ENCODE measurements around a stretch of chr21.

DNA sequence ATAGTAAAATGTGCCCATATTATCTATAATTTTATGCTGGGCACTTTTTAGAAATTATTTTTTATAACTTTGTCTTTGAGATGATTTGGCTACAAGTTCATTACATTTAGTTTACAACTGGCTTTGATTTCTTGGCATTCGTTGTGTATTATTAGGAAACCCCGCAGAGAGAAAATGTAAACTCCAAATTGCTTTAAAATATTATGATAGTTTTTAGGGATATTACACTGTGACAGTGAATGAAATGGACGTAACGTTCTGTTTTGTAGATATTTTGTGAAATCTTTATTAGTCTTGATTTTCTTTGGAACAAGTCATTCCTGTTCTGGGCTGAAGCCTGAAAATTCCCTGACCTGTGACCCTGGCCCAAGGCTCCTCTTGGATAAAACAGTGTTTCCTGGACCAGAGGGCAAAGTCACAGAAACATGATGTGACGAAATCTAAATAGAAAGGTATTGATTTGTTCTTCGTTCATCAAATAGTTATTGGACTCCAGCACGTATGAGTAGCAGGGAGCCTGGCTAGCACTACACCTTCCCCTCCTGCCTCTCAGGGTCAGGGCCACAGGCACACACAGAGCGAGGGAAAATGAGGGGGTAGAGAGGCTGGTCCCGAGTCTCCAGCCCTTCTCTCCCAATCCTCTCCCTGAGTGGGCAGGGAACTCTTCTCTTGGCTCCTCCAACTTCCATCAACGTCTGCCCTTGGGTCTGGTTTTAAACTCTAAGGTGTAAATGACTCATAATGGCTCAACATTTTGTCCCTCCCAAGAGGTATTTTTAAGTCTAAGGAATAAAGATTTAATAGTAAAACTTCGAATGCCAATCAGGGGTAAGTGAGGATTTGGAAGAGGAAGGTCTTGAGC is 1.7 kb upstream of the CLDN14 start:
- RAMPAGE, total RNA: no peak

DNA sequence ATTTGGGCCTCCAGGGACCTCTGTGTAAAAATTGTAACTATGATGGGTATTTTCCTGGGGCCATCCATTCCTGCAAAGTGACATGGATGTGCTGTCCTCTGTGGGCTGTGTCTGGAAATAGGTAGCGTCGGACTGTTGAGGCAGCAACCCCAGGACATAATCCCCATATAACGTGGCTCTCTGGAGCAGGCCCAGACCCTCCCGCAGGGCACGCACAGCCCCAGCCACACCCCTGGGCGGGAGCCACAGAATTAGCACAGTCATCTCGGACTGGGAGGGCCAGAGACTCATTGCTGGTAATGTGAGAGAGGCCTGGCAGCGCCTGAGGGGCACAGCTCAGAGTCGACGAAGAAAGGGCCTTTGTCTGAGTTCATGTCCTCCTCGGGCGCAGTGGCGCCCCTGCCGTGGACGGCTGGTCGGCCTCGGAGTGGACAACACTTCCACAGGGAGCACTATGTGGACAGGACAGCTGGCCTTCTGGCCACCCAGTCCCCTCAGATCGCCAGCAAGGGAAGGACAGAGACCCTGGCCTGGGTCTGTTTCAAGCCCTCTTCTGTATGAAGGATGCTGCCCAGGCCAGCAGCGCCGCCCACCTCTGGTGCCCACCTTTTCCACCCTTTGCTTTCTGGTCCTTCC is 20.1 kb downstream of the SIM2 start:
- RAMPAGE, total RNA: no peak

DNA sequence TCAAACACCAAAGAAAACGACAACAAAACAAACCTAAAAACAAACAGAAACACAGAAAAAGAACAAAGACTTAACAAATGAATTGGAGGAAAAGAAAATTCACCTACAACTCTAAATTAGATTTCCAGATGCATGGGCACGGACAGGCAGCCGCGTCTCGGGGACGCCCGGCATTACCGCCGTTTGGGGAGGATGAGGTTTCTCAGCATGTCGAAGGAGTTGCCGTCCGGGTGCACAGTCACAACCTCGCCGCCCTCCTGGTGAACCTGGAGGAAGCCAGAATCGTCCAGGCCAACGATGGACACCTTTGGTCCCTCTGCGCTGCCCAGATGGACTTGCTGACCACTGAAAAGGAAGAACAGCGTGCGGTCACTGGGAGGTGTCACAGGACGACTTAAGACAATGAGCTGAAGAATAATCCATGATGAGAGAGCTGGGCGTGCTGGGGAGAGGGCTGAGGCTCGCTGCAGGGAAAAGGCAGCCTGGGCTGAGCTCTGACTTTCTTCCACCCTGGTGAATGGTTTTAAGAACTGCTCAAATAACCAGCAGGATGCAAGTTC is 55.2 kb downstream of the SIM2 start:
- RAMPAGE, total RNA: no peak

- RAMPAGE, total RNA: no peak
Observed at GRCh38 chr21:36862689-36863631, 103.5 kb downstream of the HLCS start.

GRCh38 chr21:37046940-37047545 is 25.8 kb downstream of the PIGP start:
- RAMPAGE, total RNA: no peak

GRCh38 chr21:37159035-37159533 is 86.0 kb downstream of the TTC3 start:
- RAMPAGE, total RNA: no peak

- RAMPAGE, total RNA: no peak
Observed at GRCh38 chr21:37166143-37166749, 93.2 kb downstream of the TTC3 start.

GRCh38 chr21:37208643-37209041 is 58.5 kb downstream of the VPS26C start:
- RAMPAGE, total RNA: no peak

DNA sequence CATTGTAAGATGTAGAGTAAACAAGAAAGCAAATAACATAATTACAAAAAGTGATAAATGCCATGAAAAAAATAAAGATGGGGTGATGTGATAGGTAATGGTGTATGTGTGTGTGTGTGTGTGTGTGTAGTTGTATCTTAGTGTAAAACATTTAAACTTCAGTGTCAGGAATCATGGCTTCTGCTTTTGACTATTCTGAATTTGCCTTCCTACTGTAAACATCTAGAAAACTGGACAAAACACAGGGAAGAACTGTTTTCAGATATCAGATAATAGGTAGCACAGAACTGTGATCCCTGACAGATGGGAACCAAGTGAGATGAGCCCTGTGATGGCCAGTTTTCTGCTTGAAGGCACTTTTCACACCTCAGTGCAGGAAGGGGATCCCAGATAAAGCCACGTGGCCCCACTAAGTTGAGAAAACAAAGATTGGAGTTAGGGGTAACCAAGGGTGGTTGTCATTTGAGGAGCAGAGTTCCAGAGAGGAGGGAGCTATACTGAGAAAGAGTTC is 17.2 kb downstream of the DYRK1A start:
- RAMPAGE, total RNA: no peak

DNA sequence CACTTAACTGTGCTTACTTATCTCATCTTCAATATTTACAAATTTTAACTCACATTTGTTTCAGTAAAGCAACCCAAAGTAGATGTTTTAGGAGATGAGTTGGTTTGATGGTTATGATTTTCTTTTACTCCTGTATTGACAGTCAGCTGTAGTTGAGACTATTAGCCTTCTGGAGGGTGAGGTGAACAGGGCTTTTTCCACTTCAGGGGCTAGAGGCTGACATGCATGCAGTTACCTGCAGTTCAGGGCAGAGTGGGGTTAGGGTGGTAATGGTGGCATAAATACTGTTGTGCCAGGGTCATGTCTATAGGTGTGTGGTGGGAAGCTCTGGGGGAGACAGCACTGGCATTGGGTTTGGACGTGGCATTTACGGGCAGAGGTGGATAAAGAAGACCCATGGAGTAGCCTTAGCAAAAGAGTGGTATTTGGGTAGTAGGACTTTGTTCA is 42.1 kb downstream of the DYRK1A start:
- RAMPAGE, total RNA: no peak

- RAMPAGE, total RNA: no peak
Observed at GRCh38 chr21:37412069-37413324, 45.9 kb downstream of the DYRK1A start.

- RAMPAGE, total RNA: no peak
Observed at GRCh38 chr21:37430284-37431017, 63.9 kb downstream of the DYRK1A start.

GRCh38 chr21:37443983-37444633 is 77.5 kb downstream of the DYRK1A start:
- RAMPAGE, total RNA: no peak

DNA sequence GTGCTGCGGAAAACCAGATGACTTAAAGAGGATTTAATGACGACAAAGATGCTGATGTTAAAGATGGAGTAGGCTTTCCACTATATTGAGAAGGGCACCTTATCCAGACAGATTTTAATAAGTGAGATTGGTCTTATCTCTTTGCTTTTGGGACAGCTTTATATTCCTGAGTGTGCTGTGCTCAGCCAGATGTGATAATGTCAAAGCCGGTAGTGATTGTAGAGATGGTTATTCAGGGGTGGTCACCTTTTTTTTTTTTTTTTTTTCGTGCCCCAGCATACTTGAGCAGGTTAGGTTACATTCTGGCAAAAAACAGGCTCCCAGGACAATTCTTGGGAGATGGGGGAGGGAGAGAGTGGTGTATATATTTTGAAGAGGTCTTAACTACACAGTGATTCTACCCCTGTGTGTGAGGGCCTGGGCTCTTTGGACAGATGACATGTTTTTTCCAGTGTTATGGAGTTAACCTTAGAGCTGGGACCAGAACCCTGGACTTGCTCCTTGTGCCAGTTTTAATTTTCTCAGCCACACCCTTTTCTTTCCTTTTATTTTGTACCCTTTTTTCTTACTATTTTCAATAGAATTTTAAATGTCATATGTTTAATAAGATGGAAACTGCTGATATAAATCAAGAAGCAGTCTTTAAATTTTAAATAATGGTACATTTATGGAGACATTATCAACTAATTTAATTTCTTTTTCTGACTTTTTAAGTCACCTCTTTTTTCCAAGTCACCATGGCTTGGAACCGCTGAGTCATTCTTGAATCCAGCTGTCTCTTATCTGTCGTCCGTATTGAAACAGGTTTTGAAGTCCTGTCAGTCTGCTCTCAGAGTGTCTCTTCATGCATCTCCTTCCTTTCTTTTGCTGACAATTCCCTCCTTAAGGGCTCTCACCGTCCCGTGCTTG is 88.5 kb downstream of the DYRK1A start:
- RAMPAGE, total RNA: no peak

DNA sequence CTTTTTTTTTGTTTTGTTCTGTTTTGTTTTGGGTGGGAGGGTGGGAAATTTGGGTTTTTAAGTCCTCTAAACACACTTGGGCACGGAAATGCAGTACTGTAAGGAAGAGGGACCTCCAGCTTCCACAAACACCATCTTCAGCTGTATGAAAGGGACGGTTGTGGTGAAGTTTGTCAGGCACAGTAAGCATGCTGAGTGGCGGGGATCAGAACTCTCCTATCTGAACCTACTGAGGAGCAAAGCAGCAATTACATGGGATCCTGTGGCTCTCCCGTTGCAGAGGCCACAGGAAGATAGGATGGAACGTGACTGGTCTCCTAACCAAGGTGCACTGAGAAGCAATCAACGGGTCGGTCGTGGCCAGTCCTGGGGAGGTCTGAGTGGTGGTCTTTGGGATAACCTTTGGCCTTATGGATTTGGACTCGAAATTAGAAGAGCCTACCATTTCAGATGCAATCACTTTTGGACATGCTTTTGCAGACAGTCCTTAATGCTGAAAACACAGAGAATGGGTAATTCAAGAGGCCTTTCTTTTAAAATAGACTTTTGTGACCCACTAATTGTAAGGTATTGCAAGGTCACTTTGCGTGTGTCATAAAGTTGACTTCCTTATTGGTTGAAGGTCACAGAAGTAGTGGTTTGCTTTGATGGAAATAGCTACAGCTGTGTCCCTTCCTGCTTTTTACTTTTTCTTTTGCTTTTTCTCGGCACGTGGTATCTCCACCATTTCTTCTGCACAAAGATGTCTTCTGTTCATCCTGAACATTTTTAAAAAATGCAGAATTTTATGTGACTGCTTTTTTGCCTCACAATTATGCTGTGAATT is 146.6 kb downstream of the DYRK1A start:
- RAMPAGE, total RNA: no peak

GRCh38 chr21:37563277-37564323 is 197.0 kb downstream of the DYRK1A start:
- RAMPAGE, total RNA: no peak

- RAMPAGE, total RNA: no peak
Observed at GRCh38 chr21:37751142-37751798, 165.0 kb downstream of the KCNJ6 start.

GRCh38 chr21:37828892-37829480 is 87.3 kb downstream of the KCNJ6 start:
- RAMPAGE, total RNA: no peak

DNA sequence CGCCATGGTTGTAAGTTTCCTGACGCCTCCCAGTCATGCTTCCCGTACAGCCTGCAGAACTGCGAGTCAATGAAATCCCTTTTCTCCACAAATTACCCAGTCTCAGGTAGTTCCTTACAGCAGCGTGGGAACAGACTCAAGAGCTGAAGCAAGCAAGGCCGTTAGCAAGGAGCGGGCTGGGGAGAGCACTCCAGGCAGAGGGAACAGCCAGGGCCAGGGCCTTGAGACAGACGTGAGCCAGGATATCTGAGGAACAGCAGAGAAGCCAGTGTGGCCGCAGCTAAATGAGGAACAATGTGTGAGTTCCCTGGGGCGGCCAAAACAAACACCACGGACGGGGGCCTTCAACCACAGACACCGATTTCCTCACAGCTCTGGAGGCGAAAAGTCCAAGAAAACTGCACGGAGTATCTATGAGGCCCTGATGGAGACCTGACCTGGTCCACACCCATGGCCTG is 54.1 kb upstream of the ETS2 start:
- RAMPAGE, total RNA: no peak

DNA sequence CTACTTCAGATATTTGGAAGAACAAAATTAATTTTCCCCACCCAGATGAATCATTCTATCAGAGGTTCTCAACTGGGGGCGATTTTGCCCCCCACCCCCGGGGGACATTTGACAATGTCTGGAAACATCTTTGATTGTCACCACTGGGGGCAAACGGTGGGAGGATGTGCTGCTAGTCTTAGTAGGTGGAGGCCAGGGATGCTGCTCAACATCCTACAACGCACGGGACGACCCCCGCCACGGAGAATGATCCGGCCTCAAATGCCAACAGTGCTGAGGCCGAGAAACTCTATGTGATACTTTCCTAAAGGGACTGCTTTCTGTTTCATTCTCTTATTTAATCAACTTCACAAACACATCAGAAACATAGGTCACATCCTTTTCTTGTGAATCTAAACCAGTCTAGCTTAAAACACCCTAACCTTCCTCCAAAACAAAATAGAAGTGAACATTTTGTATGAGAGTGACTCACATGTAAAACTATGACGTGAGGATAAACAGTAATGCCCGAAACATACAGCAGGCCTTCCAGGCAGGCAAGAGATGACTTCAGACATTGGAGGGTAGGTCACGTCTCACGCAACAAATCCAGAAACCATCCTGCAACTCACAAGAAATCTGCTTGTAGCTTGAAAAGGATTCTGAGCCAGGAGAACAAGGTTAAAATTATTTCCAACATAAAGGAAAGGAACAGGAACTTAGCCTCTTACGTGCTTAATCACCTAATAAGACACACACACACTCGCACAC is 37.2 kb upstream of the ETS2 start:
- RAMPAGE, total RNA: no peak